Neural cell (in vitro differentiated cells): ENCODE measurements around a stretch of chr20.

GRCh38 chr20:25014632-25015288, 22.2 kb upstream of the APMAP start:
- RAMPAGE, long total RNA: no peak

- RAMPAGE, long total RNA: no peak
Observed at GRCh38 chr20:25197648-25197998, 2.1 kb downstream of the ENTPD6 start.

DNA sequence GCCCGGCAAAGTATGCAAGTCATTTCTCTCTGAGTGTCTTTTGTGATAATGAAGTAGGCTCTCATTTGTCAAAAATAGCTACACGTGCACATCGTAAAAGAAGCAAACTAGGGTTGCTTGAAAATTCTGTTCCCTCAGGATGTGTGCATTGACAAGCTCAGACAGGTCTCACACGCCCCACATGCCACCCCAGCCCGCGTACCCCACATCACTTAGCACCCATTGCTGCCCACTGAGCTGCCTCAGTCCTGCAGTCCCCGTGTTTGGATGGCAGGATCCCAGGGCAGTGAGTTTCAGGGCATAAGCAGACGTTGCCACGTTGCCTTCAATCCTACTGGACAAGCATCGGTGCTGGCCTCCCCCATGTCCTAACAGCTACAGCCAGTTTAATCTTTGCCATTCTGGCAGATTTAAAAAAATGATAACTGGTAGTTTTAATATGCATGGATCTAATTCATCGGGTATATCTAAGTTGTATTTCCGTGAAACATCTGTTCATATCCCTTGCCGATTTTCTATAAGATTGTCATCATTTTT, 20.3 kb upstream of the PYGB start:
- RAMPAGE, long total RNA: no peak

- RAMPAGE, long total RNA: no peak
Observed at GRCh38 chr20:25246298-25246877, 1.5 kb upstream of the PYGB start.

DNA sequence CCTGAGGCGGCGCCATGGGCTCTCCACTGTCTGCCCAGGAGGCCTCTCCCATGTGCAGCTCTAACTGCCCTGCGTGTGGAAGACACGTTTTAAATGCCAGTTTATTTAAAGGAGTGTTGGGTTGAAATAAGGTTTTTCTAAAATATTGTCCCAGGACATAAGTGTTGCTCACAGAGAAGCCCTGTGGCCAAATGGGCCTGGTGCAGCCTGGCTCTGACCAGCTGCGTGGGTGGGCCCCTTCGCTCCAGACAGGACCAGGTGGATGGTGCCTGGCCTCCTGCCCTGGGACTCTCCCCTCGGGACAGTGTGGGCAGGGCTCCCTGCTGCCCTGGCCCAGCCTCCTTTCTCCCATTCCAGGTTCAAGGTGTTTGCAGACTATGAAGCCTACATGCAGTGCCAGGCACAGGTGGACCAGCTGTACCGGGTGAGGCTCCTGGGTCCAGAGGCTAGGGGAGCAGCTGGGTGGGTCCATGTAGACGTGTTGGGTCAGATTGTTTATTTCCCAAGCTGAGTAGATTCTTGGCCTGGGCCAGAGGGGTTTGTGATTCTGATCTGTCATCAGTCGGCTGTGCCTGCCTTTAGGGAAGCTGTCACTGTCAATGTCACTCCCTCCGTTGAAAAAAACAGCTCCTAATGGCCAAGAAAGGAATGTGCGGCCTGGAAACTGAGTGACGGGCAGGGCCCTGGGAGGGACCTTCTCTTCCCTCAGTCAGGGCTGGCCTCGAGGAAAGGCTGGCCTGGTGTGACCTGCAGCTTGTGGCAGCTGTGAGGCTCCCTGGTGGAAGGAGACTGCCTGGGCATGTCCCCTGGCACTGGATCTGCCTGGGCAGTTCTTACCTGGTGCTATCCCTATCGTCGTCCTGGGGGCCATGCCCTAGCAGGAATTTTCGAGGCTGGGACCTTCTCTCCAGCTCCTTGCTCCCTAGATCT, 47.6 kb downstream of the PYGB start:
- RAMPAGE, long total RNA: no peak

DNA sequence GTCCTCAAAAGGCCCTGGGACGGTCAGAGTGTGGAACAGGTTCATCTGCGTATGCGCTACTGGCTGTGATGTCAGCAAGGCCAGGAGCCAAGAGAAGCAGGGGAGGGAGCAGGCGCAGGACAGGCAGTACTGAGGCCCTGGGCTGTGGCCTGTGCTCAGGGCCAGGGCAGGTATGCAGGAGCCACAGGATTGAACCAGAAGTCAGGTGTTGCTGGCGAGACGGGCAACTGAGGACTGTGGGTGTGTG, 46.7 kb downstream of the GINS1 start:
- RAMPAGE, long total RNA: no peak

- RAMPAGE, long total RNA: no peak
Observed at GRCh38 chr20:25462189-25462713, 54.8 kb downstream of the GINS1 start.

DNA sequence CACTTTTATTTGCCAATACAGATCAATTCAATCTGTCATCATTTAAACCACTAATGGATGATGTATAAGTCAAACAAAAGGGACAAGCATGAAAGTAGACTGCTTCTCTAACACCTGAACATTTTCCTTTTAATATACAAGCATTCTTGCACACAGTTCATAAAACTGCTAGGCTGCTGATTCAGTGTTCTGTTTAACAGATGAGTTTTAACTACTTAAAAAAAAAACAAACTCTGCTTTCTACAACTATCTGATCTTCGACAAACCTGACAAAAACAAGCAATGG, 2.8 kb downstream of the NINL start:
- RAMPAGE, long total RNA: no peak

DNA sequence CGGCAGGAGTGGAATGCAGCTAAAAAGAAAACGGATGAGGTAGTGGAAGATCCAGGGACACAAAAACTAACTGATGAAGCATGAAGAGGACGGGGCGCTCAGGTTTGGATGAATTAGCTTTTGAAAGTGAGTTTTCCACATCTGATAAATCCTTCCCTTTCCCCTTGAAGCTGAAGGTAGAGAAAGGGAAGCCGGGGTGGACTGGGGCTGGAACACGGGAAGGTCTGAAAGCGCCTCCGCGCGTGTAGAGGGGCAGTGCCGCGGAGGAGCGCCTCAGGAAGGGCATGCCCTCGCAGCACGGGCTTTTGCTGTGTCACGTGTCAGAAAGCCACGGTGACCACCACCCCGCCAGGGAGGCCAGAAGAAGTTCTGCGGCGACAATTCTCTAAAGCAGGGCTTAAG, 848 bp downstream of the NANP start:
- RAMPAGE, long total RNA: no peak

GRCh38 chr20:25695630-25696417, 829 bp downstream of the ZNF337 start:
- RAMPAGE, long total RNA: no peak

GRCh38 chr20:25751331-25751811, 54.7 kb upstream of the ZNF337 start:
- RAMPAGE, long total RNA: no peak

DNA sequence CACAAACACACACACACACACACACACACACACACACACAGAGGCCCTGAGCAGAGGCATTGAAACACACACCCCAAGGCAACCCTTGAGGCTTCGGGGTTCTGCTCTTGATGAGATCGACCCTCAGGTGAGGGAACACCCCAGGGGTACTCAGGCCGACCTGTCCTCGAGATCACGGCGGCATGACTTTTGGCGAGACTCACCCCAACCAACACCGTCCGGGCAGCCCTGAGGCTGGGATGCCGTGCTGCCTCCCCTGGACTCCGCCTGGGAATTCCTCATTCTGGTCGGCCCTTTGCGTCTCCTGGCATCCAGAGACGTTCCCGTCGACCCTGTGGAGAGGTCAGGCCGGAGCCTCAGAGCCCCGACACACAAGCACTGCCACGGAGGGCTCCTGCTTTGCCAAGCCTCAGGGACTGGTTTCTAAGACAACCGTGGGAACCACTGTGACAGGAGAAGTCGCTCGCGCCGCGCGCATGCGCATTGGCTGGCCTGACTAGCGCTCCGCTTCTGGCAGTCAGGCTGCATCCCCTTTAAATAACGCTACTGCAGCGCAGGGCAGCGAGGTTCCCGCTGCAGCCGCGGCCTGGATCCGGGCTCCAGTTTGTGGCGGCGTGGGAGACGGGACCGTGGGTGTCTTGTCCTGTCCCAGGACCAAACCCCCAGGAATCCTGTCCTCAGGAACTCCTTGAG, 163.0 kb upstream of the ZNF337 start:
- RAMPAGE, long total RNA: no peak

GRCh38 chr20:28602136-28603473, 2654.9 kb upstream of the DEFB115 start:
- RAMPAGE, long total RNA: no peak

DNA sequence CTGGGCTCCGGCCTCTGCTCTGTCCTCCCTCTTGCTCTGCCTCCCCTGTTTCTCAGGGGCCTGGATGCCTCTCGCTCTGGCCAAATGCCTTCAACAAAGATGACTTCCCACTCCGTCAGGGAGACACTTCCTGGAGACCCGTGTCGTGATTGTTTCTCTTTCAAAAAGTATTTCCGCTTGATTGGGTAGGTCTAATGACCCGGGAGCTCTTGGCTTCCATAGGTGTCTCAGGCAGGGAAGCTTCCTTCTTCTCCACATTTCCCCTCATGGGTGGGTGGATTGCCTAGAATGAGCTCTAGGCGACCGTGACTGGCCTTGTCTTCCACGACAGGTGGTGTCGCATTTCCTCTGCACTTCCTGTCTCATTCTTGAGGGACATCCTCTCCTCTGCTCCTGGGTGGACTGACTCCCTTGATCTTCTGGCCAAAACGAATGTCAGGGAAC, 974.6 kb upstream of the DEFB115 start:
- RAMPAGE, long total RNA: no peak

- RAMPAGE, long total RNA: no peak
Observed at GRCh38 chr20:30290343-30291069, 967.0 kb upstream of the DEFB115 start.

- RAMPAGE, long total RNA: no peak
Observed at GRCh38 chr20:30500034-30500510, 757.4 kb upstream of the DEFB115 start.

DNA sequence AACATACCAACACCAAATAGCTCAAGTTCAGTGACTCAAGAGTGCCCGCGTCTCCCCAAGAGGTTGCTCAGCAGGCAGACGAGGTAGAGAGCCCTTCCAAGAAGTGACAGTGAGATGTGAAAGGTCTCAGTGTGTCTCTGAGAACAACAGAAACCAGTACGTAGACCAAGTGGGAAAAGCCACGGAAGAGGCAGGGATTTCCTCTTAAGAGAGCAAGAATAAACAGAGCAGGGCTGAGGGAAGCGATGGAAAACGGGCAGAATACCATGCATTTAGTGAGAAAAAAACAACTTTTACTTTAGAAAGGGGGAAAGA, 516.0 kb upstream of the DEFB115 start:
- RAMPAGE, long total RNA: no peak

DNA sequence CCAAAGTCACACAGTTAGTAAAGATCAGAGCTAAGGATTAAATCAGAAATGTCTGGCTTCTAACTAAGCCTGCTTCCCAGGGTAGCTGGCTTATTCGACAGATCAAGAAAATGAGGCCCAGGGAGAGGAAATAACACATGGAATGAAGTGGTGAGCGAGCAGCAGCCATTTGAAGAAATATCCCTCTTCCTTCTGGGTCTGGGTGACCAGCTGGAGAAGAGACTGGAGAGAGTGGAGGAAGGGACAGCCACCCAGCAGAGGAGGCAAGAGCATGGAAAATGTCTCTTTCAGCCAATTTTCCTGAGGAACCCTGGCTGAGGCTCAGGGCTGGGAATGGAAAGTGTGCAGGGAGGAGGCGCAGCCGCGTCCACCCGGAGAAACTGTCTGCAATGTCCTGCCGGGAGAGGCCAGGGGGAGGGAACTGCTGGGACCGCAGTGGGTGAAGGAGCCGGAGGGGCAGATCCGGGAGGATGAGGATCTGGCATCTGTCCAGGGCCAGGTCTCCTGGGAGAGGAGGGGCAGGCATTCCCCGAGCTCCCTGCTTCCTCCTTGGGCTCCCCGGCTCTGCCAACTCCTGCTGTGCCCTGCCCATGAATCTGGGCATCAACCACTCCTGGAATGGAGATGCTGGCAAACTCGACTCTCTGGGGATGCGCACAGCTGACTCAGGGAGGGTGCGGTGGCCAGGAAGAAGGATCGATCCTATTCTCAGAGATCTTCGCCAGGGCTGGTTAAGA, 17.5 kb upstream of the HM13 start:
- RAMPAGE, long total RNA: no peak

DNA sequence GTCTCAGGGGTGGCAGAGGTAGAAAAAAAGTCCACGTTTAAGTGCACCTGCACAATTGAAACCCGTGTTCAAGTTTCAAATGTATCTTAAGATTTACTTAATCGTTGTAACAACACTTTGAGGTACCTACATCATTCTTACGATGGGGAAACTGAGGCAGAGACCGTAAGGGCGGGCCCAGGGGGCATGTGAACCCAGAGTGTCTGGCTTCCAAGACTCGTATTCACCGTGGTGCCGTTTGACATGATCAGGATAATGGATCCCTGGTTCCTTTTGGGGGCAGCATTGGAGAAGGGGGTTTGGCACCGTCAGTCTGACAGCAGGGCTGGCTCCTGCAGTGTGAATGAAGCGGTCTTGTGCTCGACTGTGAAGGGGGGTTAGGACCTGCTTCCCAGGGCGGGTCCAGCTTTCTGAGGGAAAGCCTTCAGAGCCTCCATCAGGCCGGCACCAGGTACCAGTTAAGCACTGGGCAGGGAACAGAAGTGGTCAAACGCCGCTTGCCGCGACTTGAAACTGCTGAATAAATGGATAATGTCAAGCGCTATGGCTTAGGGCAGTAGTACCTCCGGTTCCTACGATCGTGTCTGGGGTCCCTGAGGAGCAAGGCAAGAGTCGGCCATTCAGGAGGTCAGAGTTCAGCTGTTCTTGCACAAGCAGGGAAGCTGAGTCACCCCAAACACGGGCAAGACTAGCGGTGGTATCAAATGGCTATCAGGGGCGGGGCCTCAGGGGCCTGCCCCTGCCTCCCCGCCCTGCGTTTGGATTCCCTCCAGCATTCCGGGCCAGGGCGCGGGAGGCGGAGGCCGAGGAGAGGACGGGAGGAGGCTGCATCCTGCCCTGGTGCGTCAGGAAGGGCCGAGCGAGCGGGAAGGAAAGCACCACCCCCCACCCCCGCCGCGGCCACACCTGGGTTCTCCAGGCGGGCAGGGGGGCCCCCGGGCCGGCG, 25.3 kb downstream of the MCTS2 start:
- RAMPAGE, long total RNA: no peak

GRCh38 chr20:31594255-31594689, 10.8 kb upstream of the ID1 start:
- RAMPAGE, long total RNA: no peak